ENCODE data around the genes PIWIL1 and ADGRD1.

GRCh38 chr12:129379482-129379900, 524.3 kb downstream of the TMEM132D start:
- RRBS: no CpG with 5 or more reads among the region's 4 CpGs

GRCh38 chr12:130086480-130087050, 75.7 kb upstream of the FZD10 start:
- RRBS: no CpG with 5 or more reads among the region's 18 CpGs

DNA sequence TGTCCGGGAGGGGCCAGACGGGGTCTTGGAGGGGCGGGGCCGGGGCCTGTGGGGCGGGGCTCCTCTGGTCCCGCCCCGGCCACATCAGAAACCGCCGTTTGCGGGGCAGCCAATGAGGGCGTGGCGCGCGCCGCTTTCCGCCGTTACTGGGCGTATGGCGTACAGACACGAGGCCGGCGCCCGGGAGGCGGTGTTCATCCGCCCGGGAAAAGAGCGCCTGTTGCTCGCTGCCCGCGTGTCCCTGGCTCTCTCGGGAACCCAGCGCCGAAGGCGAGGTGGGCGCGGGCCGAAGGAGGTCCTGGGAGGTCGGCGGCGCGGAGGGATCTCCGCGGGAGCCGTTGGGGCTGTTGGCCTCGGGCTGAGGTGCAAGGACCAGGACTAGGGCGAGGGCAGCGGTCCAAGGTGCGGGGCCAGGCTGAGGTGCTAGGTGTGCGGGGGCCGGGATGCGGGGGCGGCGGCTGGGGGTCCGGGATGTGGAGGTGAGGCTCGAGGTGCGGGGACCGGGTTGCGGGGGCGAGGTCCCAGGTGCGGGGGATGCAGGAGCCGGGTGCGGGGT, at the start of gene PIWIL1:
TSS of gene PIWIL1 (plus strand) at position 143 of the 556 bp plus-strand sequence.
- RRBS: 76% methylated on average over 8 of the region's 62 CpGs

DNA sequence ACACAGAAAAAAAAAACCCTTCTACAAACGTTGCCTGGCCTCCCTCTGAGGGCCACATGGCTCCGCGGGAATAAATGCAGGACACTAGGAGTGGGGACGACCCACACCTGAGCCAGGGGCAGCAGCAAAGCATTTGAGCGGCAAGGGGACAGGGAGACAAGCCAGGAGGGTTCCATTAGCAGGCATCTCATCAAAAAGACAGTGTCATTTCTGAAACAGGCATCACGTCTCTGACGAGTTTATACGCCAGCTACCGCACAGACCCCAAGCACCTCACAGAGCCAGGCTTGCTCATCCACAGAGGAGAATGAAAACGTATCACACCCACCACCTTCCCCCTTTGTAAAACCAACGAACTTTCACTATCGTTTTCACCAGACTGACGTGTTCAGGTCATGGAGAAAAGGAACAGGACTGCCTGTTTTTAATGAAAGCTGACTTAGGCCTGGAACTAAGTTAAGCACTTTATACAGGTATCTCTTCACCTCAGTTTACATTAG, 42.1 kb downstream of the STX2 start:
- RRBS: no CpG with 5 or more reads among the region's 13 CpGs

GRCh38 chr12:130801358-130801865, 37.6 kb downstream of the STX2 start:
- RRBS: no CpG with 5 or more reads among the region's 11 CpGs

DNA sequence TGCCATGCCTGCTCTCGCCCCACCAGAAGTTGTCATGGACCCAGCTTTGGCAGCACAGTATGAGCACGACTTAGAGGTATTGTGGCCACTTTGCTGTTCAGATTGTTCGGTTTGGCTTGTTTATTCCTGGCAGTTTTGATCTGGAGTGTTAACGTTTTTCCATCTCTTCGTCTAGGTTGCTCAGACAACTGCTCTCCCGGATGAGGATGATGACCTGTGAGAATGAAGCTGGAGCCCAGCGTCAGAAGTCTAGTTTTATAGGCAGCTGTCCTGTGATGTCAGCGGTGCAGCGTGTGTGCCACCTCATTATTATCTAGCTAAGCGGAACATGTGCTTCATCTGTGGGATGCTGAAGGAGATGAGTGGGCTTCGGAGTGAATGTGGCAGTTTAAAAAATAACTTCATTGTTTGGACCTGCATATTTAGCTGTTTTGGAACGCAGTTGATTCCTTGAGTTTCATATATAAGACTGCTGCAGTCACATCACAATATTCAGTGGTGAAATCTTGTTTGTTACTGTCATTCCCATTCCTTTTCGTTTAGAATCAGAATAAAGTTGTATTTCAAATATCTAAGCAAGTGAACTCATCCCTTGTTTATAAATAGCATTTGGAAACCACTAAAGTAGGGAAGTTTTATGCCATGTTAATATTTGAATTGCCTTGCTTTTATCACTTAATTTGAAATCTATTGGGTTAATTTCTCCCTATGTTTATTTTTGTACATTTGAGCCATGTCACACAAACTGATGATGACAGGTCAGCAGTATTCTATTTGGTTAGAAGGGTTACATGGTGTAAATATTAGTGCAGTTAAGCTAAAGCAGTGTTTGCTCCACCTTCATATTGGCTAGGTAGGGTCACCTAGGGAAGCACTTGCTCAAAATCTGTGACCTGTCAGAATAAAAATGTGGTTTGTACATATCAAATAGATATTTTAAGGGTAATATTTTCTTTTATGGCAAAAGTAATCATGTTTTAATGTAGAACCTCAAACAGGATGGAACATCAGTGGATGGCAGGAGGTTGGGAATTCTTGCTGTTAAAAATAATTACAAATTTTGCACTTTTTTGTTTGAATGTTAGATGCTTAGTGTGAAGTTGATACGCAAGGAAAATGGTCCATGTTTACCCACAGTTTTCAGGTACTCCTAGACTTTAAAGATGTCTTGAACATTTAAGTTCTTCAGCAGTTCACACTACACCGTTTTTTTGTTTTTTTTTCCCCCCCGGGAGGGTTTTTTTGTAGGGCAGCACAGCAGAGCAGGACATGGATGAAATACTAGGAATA, 4.3 kb downstream of the RAN start:
- RRBS: no CpG with 5 or more reads among the region's 16 CpGs

- RRBS: no CpG with 5 or more reads among the region's 23 CpGs
Measured at GRCh38 chr12:130953604-130954354, at the start of gene ADGRD1. TSS of gene ADGRD1 (plus strand) at chr12:130953907.

GRCh38 chr12:130971837-130972672, 18.3 kb downstream of the ADGRD1 start:
- RRBS: no CpG with 5 or more reads among the region's 22 CpGs

DNA sequence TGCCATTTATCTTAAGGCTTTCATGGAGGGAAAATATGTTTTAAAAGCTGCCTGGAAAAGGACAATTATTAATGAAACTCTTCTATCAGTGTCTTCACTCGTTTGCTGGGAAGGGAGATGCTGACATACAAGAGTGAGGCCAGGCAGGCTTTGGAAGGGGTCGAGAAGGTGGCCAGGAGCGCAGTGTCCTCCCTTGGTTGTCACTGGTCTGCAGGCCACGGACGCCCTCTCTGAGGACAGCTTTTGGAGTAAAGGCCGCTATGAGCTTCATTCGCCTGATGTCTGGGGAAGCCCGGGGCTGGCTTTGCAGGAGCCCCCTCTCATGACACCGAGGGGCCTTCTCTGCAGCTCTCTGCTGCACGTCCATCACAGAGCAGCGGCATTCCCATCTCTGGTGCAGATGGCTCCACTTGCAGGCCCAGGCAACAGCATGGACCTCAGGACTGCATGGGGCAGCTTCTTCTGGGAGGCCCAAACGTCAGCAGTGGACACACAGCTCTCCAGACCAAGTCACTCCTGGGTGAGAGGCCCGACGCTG, 355.2 kb upstream of the SFSWAP start:
- RRBS: no CpG with 5 or more reads among the region's 14 CpGs

- RRBS: 76% methylated on average over 2 of the region's 17 CpGs
Measured at GRCh38 chr12:131474331-131474814, 236.5 kb upstream of the SFSWAP start.

GRCh38 chr12:131621874-131622740, 88.8 kb upstream of the SFSWAP start:
- RRBS: 45% methylated on average over 2 of the region's 22 CpGs

DNA sequence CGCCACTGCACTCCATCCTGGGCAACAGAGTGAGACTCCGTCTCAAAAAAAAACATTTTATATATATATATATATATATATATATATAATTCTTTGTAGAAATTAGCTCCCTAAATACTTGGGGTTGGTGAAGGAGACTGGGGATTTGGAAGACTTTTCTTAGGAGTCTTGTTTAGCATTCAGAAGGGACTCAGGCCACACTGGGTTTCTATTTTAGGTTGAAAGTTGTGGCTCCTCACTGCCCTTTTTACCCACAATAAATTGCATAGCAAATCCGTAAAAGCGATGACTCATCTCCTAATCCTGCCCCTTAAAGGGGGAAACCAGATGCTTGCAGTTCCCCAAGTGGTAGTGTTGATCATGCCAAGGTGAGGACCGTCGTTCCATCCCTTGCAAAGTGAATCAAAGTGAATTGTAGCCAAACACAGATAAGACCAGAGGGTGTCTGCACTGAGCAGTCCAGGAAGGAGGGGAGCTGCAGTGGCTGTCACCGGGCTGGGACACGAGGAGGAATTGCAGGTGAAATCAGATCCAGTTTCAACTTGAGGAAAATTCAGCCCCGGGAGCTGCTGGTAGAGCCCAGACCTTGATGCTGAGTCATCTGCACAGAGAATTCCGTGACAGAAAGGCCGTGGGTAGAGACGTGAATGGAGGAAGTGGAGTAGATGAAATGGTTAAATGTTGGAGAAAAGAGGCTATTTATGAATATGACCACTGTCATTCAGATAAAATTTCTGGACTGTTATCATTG, 44.3 kb upstream of the MMP17 start:
- RRBS: 7% methylated on average over 3 of the region's 12 CpGs

DNA sequence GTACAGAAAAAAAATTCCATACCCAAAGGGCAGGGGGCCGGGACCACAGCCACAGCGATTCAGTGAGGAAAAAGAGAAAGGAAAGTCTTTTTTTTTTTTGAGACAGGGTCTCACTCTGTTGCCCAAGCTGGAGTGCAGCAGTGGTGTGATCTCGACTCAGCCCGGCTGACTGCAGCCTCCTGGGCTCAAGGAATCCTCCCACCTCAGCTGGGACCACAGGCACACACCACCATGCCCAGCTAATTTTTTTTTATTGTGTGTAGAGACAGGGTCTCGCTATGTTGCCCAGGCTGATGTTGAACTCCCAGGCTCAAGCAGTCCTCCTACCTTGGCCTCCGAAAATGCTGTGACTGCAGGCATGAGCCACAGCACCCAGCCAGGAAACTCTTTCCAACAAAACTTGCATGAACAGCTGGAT, 35.2 kb upstream of the MMP17 start:
- RRBS: no CpG with 5 or more reads among the region's 6 CpGs

DNA sequence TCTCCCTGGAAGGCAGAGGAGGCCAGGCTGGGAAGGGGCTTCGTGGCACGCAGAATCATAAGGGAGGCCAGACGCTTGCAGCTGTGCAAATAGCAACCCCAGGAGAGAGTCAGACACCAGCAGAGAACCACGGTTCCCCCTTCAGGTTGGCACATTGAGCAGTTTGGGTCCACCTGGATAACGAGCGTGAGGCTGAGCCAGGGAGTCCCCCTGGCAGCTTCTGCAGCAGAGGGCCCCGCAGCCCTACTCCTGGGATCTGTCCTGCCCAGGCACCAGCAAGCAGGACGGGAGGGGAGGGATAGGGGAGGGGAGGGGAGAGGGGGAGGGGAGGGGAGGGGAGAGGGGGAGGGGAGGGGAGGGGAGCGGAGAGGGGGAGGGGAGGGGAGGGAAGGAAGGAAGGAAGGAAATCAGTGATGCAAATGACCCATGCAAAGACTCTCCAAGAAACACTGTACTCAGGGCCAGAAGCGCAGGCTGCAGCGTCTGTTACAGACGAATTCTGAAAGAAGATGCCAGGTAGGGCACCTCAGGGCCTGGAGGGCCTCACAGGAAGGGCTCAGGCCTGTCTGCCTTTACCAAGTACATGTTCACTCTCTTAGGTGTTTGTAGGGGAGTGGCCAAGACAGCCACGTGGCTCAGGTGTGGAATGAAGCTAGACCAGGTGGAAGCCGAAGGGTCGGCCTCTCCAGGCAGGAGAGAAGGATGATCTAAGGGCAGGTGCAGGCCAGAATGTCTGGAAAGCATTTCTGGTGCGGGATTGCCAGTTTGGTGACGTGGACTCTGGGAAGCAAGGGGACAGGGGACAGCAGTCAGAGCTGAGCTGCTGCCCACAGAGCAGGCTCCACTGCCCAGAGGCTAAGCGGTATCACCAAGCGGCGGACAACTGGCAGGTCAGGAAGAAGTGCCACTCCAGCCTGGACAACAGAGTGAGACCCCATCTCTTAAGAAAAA, 32.2 kb upstream of the MMP17 start:
- RRBS: no CpG with 5 or more reads among the region's 20 CpGs

- RRBS: 7% methylated on average over 27 of the region's 86 CpGs
Measured at GRCh38 chr12:131830311-131831539, 2.5 kb downstream of the MMP17 start.

DNA sequence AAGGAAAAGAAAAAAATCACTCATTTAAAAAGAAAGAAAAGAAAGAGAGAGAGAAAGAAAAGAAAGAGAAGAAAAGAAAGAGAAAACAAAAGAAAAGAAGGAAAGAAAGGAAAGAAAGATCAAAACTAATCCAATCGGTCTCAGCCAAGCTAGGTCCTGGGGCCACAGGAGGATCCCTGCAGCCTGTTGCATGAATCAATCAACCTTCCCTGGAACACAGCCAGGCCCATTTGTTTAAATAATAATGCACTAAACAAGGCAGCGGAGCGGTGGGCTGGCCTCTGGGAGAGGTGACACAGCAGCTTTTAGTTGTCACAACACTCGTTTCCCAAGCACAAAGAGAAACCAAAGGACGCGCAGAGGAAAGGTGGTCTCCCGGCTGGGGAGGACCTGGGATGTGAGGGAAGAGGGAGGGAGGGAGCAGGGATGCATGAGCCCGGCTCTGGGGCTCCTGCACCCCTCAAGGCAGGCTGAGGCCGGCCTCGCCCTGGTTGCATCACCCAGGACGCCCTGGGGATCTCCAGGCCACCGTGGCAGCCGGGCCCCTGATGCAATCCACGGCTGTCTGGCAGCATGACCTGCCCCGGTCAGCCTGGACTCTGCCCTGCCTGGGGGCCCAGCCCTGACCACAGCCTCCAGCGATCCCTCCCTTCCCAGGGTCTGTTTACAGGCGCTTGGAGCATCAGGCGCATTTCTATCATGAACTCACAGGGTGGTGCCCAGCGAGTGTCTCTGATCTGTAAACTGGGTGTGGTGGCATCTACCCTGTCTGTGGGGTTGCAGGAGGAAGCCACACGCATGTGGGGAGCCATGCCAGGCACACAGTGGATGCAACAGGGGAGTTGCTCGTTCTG, 32.4 kb downstream of the MMP17 start:
- RRBS: 22% methylated on average over 9 of the region's 21 CpGs

GRCh38 chr12:131895166-131895970, 946 bp downstream of the ULK1 start:
- RRBS: 7% methylated on average over 12 of the region's 40 CpGs

- RRBS: 92% methylated on average over 27 of the region's 59 CpGs
Measured at GRCh38 chr12:131908266-131908855, 13.9 kb downstream of the ULK1 start.

DNA sequence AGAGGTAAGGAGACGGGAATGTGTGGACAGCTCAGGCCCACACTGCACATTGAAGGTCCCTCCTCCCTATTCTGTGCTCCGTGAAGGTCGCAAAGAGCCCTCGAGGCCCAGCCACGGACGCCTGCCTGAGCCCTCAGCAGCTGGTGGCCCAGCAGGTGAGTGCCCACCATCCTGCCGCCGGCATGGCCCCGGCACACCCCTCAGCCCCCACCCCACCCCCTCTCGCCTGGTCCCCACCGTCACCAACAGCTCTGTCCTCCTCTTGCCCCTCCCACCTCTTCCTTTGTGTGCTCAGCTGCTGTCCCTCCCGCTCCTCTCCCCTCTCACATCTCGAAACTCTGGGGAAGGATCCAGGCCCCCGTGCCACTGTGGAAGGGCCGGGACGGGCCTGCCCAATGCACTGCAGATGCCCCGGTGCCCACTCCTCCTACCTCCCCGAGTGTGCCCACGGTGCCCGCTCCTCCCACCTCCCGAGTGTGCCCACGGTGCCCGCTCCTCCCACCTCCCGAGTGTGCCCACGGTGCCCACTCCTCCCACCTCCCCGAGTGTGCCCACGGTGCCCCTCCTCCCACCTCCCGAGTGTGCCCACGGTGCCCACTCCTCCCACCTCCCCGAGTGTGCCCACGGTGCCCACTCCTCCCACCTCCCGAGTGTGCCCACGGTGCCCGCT, 9.8 kb downstream of the DDX51 start:
- RRBS: no CpG with 5 or more reads among the region's 34 CpGs

DNA sequence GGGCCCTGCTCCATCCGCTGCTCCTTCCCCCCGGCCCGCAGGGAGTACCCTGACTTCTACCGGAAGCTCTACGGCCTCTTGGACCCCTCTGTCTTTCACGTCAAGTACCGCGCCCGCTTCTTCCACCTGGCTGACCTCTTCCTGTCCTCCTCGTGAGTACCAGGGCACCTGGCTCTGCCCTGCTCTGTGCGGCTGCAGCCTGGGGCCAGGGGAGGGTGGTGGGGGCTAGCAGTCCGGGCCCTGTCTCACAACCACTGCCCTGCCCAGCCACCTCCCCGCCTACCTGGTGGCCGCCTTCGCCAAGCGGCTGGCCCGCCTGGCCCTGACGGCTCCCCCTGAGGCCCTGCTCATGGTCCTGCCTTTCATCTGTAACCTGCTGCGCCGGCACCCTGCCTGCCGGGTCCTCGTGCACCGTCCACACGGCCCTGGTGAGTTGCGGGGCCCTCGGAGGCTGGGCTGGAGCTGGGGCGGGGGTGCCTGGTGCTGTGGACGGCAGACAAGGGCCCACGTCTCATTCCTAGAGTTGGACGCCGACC, 7.0 kb downstream of the NOC4L start:
- RRBS: no CpG with 5 or more reads among the region's 31 CpGs

Data from GM06990 (cell line).